NB4 (cell line): ENCODE measurements around the genes KIFC3, USB1, CSNK2A2 and SLC38A7.

DNA sequence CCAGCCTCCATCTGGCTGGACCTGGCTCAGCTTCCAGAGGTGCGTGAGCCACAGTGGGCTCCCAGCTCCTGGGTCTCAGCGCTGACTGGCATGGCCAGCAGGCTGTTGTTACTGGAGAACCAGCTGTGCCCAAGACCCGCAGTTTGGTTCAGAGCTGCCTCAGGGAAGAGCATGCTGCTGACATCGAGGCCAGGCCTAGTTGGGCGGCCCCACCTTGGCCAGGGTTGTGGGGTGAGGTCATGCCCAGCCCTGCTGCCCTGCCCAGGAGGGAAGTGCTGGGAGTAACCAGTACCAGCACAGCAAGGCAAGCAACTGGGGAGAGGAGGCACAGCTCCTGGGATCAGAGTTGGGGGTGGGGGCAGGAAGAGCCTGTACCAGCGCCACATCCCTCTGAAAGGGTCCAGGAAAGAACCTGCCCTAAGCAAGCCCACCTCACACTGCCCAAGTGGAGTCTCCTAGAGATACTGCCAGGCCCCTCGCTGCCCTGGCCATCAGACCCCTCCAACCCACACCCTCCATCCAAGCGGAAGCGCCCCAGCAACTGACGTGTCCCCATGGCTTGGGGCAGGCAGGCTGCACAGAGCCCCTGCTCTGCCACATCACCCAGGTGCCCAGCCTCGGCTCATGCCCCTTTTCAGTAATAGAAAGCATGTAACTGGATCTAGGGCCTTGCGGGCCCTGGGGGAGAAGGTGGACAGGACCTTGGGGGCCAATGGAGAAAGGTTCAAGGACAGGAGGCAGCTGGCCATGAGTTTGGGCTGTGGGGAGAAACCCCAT lies 1.0 kb downstream of the DOK4 start:
- RRBS, result no CpG with 5 or more reads among the region's 12 CpGs

DNA sequence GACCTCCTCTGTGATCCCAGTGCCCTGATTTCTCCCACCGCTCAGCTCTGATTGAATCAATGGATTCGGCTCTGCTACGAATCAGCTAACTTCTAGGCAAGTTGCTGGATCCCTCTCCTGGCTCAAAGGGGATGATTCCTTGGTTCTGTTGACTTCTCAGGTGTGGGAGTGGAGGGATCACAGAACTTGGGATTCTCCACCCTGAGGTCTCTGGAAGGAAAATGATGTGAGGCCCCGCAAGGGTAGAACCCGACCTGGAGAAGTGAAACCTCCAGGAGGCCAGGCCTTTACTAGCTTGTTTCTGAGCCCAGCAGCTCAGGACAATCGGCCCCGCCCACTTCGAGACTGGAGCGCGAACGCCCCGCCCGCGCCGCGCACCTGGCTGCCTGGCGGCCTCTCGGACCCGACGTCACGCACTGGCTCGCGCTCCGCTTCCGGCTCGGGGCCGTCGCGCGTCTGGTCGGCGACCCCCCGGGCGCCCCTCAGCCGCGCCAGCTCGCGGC lies 8.1 kb downstream of the CCDC102A start:
- RRBS, result 95% methylated on average over 9 of the region's 38 CpGs

DNA sequence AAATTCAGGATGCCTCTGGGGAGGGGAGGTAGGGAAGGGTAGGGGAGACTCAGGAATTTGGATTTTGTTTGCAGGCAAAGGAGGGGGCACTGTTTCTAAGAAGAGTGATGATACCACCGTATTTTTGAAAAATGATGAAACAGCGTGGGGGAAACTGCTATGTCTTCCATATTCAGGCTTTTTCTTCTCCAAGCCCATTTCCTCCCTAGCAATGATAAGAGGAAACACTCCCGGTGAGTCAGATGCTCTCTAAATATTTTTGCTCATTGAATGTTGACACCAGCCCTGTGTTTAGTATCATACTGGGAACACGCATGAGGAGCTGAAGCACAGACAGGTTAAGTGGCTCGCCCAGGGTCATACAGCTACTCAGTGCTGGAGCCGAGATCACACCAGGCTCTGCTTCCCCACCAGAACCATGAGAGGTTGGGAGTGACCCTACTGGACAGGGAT lies 37.9 kb upstream of the ADGRG1 start:
- RRBS, result no CpG with 5 or more reads among the region's 6 CpGs

- RRBS, result no CpG with 5 or more reads among the region's 12 CpGs
These were observed 18.2 kb downstream of the ADGRG1 start for GRCh38 chr16:57646654-57647092.

GRCh38 chr16:57759687-57760064 lies 24.1 kb downstream of the KATNB1 start:
- RRBS, result 97% methylated on average over 6 of the region's 10 CpGs

DNA sequence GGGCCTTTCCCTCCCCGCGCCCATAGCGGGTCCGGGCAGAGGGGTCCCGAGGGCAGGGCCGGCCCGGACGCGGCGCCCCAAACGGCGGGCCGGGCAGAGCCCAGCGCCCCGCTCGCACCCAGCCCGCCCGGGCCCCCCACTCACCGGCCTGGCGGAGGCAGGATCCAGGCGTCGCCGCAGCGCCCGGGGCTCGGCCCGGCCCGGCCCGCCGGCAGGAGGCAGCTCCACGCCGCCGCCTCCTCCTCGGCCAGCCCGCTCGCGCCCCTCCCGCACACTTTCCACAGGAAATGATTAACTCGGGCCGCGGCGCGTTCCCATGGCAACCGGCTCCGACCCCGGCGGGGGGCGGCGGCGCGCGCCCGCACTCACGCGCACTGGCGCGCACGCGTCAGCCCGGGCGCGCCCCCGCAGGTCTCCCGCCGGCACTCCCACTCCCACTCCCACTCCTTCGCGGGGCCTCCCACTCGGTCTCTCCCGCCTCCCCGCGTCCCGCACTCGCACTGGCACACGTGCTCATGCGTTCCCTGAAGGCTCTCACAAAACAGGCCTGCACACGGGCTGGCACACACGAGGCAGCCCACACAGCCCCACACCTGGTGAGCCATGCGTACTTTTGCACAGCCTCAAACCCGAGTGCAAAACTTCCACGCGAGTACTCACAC lies at the start of gene KIFC3:
Gene KIFC3 (minus strand): TSS at position 266 of the 662 bp plus-strand sequence.
- RRBS, result under 1% methylated on average over 34 of the region's 81 CpGs

DNA sequence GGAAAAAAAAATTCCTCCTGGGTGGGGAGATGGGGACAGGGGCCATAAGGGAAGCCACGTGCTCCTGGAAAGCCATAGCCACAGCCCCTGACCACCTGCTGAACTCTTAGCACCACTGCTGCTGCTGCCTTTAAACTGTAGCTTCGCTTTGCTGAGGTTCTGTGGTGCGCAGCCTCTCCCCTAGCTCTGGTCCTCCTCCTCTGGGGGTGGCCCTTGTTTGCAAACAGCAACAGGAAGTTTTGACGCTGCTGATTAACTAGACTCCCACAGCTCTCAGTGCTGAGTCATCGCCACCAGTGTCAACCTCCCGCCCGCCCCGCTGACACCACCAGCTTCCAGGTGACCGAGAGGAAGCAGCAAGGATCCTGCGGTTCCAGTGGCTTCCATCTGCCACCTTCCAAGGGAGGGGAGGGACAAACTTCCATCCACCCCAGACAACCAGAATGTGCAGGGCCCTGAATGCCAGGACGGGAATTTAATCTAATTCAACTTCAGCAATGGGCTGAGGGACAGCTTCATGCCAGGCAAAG lies 8.0 kb upstream of the KIFC3 start:
- RRBS, result no CpG with 5 or more reads among the region's 11 CpGs

DNA sequence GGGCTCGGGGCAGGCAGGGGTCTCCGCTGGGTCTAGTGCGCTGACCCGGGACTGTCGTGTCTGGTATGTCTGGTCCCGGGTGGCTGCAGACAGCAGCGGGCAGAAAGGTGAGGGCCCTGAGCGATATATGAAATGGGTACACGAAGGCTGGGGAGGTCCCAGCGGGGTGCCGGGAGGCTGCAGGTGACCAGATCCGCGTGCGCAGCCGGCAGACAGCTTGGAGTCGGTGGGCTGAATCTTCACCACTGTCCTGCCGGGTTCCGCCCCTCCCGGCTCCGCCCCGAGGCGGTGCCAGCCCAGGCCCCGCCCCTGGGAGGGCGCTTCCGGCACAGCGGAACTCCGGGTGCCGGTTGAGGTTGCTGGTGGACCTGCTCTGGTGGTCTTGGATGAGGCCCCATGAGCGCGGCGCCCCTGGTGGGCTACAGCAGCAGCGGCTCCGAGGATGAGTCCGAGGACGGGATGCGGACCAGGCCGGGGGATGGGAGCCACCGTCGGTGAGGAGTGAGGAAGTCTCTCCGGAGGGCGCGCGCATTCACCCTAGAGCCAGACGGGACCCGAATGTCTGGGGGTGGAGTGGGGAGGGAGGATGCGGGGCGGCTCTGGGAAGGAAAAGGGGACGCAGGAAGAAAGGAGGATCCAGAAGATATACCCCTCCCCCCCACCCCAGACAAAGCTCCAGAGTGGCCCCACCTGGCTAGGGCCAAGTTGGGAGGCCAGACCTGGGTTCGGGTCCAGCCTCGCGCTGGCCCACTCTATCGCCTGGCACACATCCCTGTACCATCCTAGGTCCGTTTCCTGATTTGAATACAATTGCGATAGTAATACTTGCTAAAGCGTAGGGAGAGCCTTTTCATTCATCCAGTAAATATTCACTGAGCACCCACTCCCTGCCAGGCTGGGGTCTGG lies at the start of gene USB1:
Gene USB1 (plus strand): TSS at position 320 of the 906 bp plus-strand sequence.
- RRBS, result 4% methylated on average over 24 of the region's 55 CpGs

- RRBS, result no CpG with 5 or more reads among the region's 17 CpGs
These were observed 14.4 kb downstream of the CFAP20 start for GRCh38 chr16:58114627-58115375.

DNA sequence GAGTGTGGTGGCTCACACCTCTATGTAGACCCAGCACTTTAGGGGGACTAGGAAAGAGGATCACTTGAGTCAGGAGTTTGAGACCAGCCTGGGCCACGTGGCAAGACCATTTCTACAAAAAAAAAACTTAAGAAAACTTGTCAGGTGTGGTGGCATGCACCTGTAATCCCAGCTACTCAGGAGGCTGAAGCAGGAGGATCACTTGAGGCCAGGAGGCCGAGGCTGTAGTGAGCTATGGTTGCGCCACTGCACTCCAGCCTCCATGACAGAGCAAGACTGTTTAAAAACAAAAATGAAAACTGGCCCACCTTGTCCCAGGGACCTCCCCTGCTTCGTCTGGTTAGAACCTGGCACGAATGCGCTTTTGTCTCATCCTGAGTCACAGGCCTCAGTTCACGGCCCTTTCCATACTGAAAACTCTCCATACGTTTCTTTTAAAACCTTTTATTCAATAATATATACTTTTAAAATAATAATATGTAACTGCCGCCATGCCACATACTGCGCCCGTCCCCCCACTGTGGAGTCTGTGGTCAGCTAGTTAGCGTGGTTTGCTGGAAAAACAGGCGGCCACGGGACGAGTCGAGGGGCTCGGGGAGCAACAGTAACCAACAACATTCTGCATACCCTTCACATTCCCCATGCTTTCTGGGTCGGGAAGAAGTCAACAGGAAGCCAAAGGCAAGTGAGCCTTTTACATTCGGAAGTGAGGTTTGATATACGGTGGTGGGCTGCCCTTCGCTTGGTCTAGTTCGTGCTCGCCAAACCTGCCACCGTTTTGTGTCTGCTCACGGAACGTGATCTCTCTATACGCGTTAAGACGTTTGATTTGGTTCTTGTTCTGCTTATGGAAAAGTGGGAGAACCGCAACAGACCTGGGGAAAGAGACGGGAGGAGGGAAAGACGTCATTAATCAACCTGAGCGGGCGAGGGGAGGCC lies 28.6 kb upstream of the CFAP20 start:
- RRBS, result no CpG with 5 or more reads among the region's 34 CpGs

- RRBS, result 1% methylated on average over 35 of the region's 67 CpGs
These were observed at the start of gene CSNK2A2 for GRCh38 chr16:58197948-58198458. Gene CSNK2A2, minus strand, starts transcription at chr16:58198106.

GRCh38 chr16:58264796-58265297 lies 15.1 kb downstream of the CCDC113 start:
- RRBS, result no CpG with 5 or more reads among the region's 2 CpGs

- RRBS, result no CpG with 5 or more reads among the region's 20 CpGs
These were observed 25.2 kb downstream of the GINS3 start for GRCh38 chr16:58417258-58418027.

GRCh38 chr16:58426843-58427283 lies 34.6 kb downstream of the GINS3 start:
- RRBS, result no CpG with 5 or more reads among the region's 6 CpGs

- RRBS, result no CpG with 5 or more reads among the region's 6 CpGs
These were observed 34.6 kb upstream of the NDRG4 start for GRCh38 chr16:58465462-58465657.

DNA sequence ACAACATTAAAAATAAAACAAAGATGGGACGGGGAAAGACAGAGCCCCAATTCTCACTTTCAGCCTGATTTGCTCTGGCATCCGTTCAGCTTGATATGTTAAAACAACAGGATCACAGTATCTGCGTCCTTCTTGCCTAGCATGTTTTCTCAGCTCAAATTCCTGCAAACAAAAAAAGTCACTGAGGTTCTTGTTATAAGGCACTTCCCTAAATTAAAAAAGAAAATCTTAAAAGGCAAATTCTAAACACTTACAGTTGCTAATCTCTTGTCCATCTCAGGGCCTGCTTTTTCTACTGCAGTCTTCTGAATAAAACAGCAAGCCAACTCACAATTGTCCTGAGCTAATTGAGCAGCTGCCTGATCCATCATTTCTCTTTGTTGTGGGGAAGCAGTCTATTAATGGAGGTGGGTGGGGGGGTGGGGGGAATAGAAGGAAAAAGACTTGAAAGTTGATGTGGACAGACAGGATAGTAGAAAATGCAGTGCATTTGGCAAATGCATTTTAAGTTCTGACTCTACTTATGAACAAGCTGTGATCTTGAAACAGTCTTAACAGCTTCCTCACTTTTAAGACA lies 26.9 kb downstream of the SETD6 start:
- RRBS, result no CpG with 5 or more reads among the region's 3 CpGs

GRCh38 chr16:58546188-58546694 lies 30.9 kb downstream of the SETD6 start:
- RRBS, result no CpG with 5 or more reads among the region's 5 CpGs

DNA sequence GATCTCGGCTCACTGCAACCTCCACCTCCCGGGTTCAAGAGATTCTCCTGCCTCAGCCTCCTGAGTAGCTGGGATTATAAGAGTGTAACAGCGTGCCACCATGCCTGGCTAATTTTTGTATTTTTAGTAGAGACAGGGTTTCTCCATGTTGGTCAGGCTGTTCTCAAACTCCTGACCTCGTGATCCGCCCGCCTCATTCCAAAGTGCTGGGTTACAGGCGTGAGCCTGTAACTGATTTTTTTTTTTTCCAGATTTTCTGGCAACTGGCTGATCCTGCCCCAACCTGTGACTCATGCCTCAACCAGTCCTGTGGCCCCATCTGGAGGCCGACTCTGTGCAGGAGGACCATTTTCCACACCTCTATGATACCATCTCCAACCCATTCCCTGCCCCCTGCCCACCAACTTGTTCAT lies 8.5 kb upstream of the CNOT1 start:
- RRBS, result no CpG with 5 or more reads among the region's 8 CpGs

GRCh38 chr16:58683897-58684924 lies at the start of gene SLC38A7:
Gene SLC38A7, minus strand, starts transcription at chr16:58684770.
- RRBS, result 10% methylated on average over 5 of the region's 42 CpGs

GRCh38 chr16:58881686-58882104 lies 147.6 kb upstream of the GOT2 start:
- RRBS, result no CpG with 5 or more reads among the region's 8 CpGs